Daoy (cell line): ENCODE measurements around a stretch of chr12.

DNA sequence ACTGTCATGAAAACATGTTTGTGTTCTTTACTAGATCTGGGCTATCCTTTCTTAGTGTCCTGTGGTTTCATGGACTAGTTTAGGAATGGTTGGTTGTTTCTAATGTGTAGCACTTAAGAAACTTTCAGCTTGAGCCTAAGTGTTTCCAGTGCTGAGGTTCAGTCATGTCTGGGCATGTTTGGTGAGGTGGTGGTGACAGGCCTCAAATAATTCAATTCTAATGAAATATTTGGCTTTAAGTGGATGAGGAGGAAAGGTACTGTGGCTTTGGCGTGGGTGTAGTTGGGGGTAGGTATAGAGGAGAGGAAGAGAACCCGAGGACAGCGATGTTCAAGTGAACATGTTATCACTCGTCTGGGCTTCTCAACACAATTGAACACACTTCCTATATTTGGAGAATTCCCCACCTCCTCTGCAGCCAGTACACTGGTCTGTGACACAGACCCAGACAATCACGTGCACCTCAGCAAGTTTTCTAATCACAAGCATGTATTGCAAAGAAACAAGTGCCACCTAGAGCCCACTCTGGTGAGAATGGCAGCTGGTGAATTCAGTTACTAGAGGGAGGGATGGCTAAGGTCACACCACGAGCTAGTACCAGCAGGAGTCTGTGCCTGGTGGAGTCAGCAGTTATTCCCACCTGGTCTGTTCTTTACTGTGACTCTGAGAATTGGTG lies 117.3 kb downstream of the IFNG start:
- RAMPAGE, long total RNA = no peak

DNA sequence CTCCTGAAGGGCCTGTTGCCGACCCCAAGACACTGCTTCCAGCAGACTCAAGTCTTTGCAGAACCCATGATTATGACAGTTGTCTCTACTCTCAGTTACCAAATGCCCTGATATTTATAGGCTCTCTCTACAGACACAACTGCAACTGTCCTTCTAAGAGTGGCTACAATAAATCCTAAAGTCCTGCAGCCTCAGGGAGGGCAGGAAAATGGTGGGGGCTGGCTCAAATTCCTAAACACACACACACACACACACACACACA lies 58.7 kb downstream of the IFNG start:
- RAMPAGE, long total RNA = no peak

DNA sequence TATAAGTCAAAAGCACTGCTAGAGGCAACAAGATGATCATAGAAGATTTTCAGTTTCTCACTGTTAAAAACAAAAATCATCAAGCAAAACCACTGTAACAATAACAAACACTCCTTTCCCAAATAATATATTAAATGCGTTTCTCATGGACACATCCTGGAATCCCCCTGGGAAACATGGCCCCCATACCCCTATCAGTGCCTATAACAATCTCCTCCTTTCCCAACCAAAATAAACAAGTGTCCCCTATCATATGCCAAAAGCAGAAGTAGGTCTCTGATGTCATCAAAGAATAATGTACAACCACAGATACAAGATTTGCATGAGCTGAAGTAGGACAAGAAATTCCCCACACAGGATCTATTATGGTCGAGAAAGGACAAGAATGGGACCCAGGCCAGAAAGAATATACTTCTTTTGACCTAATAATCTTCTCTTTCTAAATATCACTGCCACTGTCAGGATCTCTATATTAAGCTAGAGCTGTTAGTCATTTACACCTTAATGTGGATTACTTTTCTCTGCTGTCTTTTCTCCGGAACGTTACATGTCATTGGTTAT lies 27.0 kb upstream of the MDM1 start:
- RAMPAGE, long total RNA = no peak

DNA sequence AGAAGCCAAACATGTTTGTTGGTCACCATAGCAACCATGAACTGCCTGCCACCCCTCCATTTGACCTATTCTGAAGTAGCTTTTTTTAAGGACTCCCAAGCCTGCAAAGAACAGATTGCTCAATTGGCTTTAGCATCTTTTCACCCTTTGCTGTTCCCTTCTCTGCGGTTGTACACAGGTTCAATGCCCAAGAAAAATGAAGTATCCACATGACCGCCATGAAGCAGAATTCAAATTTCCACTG lies 35.9 kb upstream of the MDM1 start:
- RAMPAGE, long total RNA = no peak

GRCh38 chr12:68532202-68532611 lies 78.5 kb upstream of the RAP1B start:
- RAMPAGE, long total RNA = no peak

GRCh38 chr12:68538688-68539109 lies 72.0 kb upstream of the RAP1B start:
- RAMPAGE, long total RNA = no peak

DNA sequence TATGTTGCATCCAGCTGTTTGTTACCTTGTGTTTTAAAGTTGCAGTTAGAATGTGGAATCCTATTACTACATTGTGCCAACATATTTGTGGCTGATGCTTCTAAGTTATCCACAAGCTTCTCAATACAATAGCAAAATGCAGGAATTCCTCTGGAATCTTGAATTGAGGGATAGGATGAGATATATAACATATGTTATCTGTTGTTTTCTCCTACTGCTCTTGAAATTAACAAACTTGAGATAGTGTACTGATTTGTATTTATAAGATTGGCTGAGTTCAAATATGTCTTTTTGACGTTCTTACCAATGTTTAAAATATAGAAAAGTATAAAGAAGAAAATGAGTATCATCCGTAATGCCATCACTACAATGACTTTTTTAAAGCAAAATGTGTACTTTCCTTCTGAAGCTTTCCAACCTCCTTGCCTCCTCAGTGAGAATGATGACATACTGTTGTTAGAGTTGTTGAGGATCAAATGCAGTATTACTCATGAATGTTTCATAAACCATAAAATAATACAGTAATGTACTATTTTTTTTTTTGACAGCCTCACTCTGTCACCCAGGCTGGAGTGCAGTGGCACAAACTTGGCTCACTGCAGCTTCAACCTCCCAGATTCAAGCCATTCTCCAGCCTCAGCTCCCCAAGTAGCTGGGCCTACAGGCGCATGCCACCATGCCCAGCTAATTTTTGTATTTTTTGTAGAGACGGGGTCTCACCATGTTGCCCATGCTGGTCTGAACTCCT lies 6.7 kb downstream of the RAP1B start:
- RAMPAGE, long total RNA = no peak

- RAMPAGE, long total RNA = no peak
These were observed 17.1 kb downstream of the RAP1B start for GRCh38 chr12:68627562-68628447.

DNA sequence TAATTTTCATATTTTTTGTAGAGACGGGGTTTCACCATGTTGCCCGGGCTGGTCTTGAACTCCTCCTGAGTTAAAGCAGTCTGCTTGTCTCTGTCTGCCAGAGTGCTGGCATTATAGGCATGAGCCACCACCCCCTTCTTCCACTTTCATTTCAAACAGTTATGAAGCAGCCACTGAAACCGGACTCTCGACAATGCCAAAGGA lies 30.4 kb downstream of the RAP1B start:
- RAMPAGE, long total RNA = no peak

GRCh38 chr12:68842018-68842910 lies 34.3 kb downstream of the MDM2 start:
- RAMPAGE, long total RNA = no peak

GRCh38 chr12:69036970-69037516 lies 104.1 kb upstream of the CPM start:
- RAMPAGE, long total RNA = no peak

DNA sequence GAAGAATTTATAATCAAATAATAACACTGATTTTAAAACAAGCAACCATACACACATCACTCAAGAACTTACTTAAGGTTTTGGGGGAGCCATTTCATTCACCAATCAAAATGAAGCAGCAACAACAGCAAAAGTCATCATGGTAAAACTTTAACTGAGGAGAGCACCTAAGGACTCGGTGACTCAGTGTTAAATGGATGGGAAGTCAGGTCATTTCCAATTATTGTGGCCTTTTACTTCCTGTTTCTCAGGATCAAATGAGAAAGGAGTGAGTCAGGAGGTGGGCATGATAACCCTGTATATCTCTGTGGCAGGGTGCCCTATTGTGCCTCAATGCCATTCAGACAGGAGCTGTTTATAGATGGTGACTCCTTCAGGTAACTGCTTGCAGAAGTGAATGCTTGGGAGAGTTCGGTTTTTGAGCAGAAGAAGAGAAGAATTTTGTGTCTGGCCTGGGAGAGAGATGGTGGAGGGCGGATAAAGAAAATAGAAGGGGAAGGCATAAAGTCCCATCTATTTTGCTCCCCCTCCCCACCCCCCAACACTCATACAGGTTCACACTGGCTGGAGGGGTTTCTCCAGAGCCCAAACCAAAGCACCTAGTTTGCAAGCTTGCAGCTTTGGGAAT lies 135.5 kb upstream of the CPM start:
- RAMPAGE, long total RNA = no peak

GRCh38 chr12:69250968-69251616 lies 11.7 kb downstream of the CPSF6 start:
- RAMPAGE, long total RNA = no peak

DNA sequence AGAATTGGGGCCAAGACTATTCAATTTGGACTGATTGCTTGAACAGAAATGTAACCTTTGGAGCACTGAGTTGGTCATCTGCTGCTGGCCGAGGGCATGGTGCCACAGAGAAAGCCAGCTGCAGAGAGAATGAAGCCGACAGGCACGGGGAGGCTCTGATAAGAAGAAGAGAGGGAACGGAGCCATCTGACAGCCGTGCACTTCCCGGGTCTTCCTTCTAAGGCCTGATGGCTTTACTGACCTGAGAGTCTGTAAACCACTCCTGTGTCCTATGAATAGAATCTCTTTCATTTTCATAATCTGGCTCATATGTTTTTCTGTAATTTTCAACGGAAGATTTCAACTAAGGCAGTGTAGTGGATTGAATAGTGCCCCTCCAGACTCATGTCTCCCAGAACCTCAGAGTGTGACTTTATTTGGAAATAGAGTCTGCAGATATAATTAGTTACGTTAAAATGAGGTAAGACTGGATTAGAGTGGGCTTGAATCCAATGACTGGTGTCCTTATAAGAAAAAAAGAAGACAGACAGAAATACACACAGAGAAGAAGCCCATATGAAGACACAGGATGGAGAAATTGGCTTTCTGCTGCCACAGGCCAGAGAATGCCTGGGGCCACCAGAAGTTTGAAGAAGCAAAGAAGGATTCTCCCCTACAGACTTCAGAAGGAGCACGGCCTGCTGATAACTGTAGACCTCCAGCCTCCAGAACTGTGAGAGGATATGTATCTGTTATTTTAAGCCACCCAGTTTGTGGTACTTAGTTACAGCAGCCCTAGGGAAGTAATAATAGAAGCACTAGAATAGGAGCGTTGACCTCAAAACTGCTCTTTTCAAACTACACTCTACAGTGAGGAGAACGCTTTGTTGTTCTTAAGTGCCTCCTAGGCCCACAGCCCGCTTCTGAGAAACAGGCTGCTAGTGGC lies 38.9 kb upstream of the FRS2 start:
- RAMPAGE, long total RNA = no peak

GRCh38 chr12:70013277-70013668 lies 188.2 kb downstream of the MYRFL start:
- RAMPAGE, long total RNA = no peak

DNA sequence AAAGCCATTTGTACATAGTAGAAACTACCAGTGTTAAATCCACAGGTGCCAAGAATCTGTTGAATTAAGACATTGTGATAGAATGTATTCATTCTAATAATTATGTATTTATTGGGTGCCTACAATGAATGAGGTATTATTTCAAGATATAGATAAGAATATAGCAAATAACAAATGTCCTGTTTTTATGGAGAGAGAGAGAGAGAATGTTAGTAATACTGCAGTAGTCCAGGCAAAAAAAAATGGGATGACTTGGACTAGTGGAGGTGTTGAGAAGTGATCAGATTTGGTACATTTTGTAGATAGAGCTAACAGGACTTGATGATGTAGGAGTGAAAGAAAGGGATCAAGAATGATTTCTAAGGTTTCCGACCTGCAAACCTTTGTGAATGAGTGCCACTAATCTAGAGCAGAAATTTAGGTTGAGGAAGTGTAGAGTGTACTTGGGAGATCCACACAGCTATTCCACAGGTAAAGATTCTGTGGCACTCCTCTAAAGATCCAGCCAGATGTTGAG lies 41.9 kb upstream of the KCNMB4 start:
- RAMPAGE, long total RNA = no peak

GRCh38 chr12:70357852-70358509 lies 8.1 kb upstream of the KCNMB4 start:
- RAMPAGE, long total RNA = no peak

- RAMPAGE, long total RNA = no peak
These were observed 65.4 kb downstream of the PTPRB start for GRCh38 chr12:70571719-70572255.

DNA sequence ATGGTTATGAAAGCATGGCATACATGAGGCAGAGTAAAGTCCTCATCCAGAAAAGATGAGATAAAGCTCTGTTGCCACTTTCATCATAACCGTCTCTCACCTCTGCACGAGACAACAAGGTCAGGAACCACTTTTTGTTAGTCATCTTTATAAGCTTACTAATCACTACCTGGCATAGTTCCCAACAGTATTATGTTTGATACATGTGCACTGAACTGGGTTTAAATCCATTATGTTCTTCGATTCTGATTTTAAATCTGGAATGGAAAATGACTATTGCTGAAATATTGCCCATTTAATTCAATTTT lies 31.2 kb downstream of the PTPRB start:
- RAMPAGE, long total RNA = no peak

DNA sequence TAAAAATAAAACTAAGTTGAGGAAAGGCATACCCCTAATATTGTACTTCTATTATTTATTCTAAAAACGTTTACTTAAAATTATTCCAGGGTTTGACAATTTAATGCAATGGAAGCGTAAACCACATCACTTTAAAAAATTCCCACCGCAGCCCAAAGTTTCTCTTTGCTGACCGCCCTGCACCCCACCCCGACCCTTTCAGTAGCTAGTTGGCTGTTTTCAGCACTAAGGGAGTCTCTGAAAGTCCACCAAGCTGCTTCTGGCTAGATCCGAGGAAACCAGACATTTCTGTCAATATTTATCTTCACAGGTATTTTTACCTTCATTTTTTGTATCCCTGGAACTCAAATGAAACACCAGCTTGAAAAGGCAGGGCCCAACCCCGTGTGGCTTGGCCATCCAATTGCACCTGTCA lies 28.6 kb downstream of the PTPRB start:
- RAMPAGE, long total RNA = no peak